Metastatic Liver Carcinoma in the Adrenal Gland (tissue), 2 donors: ENCODE data around the genes PTP4A1 and EEF1A1.

- PRO-cap, 2 experiments = peak in 2 of 2 experiments; most common plus-strand start chr6:63572549 (in 2); most common minus-strand start chr6:63572426 (in 2)
Measured at GRCh38 chr6:63572408-63572639, at the start of gene PTP4A1. TSS of gene PTP4A1 (plus strand) at chr6:63572480.

- PRO-cap, 2 experiments = no peak in any of the 2 experiments
Measured at GRCh38 chr6:63578267-63579661, 6.5 kb downstream of the PTP4A1 start.

- PRO-cap, 2 experiments = no peak in any of the 2 experiments
Measured at GRCh38 chr6:63584250-63584625, 12.0 kb downstream of the PTP4A1 start.

- PRO-cap, 2 experiments = no peak in any of the 2 experiments
Measured at GRCh38 chr6:63732521-63733257, 97.1 kb downstream of the PHF3 start.

- PRO-cap, 2 experiments = no peak in any of the 2 experiments
Measured at GRCh38 chr6:65270885-65271194, 30.4 kb upstream of the ZC3H11C start.

DNA sequence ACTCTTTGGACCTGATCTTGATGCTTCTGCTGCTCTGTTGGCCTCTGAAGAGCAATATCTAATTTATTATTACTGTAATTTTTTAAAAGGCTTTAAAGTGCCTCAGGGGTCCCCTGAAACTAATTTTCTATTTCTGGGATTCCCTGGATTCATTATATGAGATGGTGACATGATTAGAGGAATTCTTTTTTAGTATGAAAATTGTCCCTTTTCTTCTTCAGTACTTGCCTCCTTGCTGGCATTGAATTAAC lies 4.2 kb downstream of the ZC3H11C start:
- PRO-cap, 2 experiments = no peak in any of the 2 experiments

- PRO-cap, 2 experiments = no peak in any of the 2 experiments
Measured at GRCh38 chr6:68407519-68407749, 227.6 kb upstream of the ADGRB3 start.

GRCh38 chr6:69881353-69881768 lies 15.0 kb downstream of the COL19A1 start:
- PRO-cap, 2 experiments = no peak in any of the 2 experiments

GRCh38 chr6:71345954-71346975 lies 57.7 kb downstream of the OGFRL1 start:
- PRO-cap, 2 experiments = no peak in any of the 2 experiments

DNA sequence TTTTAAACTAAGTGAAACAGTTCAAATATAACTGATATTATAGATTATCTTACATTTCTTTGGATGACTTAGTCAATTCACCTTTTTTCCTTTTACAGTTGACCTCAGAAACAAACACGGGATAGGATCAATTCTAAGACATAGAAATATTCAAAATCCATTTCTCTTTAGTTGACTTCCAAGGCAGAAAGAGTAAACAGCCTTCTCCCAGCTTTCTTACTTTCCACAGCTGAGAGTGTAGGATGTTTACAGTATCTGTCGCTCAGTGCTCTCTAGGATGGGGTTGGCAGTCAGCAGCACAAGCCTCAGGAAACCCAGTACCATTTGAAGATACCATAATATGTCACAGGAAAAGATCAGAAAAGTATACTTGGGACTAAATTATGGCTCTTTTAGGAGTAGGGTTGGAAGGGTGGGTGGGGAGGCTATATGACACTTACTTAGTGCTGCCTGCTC lies 88.2 kb downstream of the OGFRL1 start:
- PRO-cap, 2 experiments = no peak in any of the 2 experiments

DNA sequence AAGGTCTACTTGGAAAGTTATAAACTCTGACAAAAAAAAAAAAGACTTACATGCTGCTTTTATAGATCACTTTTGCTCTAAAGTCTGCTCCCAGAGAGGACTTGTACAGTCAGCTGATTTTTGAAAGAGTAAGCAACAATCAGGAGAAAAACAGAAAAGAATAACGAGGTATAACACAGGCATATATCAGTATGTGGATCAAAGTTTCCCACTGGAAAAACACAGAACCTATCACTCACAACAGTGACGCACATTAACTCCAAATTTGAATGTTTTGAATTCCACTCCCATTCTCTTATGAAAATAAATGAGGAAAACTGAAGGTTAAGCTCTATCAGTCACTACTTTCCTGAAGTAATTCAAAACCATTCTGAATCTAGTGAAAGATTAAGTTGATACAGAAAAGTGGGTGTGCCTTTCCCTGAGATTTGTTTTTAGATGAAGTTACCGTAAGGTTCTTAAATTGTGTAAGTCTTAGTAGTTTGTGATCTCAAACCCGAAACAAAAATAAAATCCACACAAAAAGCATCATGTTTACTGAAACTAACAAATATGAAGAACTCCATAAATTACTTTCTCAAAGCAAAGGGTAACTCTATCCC lies 115.6 kb downstream of the OGFRL1 start:
- PRO-cap, 2 experiments = no peak in any of the 2 experiments

DNA sequence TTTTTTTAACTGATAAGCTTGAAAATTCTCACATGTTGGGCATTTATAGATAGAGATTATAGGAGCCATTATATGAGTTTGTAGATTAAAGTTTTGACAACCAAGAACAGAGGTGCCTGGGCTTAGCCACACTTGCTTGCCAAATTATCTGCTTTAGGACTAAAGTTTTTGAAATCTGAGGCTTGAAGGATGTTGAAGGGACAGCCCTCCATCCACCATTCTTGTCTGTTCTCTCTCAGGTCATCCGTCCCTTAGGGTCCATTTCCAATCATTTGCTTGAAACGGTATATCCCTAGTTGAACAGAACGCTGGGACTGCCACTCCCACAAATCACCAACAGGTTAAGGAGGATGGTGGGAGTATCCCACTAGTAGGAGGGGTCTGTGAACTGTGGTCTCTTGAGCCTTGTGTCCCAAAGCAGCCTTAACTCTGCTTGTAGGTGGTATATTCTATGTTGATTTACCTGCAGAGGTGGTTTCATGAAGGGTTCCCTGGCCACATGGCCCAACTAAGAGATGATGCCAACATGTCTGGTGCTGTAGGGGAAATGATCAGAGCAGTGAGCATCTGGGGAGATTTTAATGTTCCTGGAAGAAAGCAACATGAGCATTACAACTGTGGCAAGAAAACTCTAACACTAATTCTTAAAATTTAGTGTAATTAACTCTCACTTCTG lies 128.4 kb downstream of the OGFRL1 start:
- PRO-cap, 2 experiments = no peak in any of the 2 experiments

DNA sequence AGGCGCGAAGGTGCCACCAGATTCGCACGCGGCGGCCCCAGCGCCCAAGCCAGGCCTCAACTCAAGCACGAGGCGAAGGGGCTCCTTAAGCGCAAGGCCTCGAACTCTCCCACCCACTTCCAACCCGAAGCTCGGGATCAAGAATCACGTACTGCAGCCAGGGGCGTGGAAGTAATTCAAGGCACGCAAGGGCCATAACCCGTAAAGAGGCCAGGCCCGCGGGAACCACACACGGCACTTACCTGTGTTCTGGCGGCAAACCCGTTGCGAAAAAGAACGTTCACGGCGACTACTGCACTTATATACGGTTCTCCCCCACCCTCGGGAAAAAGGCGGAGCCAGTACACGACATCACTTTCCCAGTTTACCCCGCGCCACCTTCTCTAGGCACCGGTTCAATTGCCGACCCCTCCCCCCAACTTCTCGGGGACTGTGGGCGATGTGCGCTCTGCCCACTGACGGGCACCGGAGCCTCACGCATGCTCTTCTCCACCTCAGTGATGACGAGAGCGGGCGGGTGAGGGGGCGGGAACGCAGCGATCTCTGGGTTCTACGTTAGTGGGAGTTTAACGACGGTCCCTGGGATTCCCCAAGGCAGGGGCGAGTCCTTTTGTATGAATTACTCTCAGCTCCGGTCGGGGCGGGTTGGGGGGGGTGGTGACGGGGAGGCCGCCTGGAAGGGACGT lies at the start of gene EEF1A1:
EEF1A1 (minus strand) TSS at position 275 of the 686 bp plus-strand sequence.
- PRO-cap, 2 experiments = peak in 2 of 2 experiments; most common plus-strand start position 569 of the sequence (in 2); most common minus-strand start position 275 of the sequence (in 2)

GRCh38 chr6:73695145-73695456 lies 902 bp upstream of the CD109 start:
- PRO-cap, 2 experiments = no peak in any of the 2 experiments

DNA sequence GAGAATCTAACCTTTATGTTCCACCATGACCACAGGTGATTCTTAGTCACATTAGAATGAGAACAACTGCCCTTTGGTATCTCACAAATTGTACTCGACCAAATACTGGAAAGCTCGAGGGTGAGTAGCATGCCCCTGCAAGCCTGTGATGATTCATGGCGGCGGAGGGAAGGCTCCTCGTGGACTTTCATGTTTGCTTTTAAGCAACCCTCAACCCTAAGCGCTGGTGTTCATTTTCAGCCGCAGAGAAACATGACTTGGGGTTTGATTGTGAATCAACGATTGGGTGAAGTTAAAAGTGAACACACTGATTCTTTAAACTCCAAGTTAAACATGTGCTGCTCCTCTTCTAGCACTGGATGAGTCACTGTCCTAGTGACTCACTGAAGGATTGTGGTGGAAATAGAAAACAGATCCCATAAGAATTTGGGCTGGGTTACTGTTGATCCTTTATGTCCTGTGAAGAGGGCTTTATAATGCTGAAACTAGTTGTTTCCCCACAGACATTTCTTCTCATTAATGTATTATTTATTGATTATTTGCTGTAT lies 8.3 kb downstream of the CD109 start:
- PRO-cap, 2 experiments = no peak in any of the 2 experiments

DNA sequence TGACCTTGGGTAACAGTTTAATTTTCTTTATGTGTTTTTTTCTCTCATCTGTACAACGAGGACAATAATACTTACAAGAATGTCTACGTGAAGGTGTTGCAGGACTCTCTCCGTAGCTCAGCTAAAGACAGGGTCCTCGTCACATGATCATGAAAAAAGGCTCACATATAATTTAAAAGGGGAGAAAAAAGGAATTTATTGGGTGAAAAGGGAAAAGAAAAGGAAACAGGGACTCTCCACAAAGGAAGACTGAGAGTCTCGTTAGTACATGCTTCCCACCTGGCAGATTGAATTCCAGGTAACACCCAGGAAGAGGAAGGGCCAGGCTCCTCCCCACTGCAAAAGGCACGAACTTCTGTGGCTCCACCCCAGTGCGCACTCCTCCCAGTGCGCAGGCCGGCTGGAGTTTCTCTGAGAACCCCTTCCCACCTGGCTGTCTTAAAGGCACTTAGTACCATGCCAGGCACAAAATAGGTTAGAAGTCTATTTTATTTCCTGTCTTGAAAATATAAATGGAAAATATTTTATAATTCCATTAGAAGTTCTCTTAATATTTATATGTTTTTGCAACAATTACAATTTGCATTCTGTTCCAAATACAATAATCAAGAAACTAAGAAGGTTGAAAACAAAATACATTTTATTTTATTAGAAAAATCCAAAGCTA lies 129.9 kb downstream of the COL12A1 start:
- PRO-cap, 2 experiments = no peak in any of the 2 experiments

GRCh38 chr6:75349049-75349573 lies 64.5 kb upstream of the TMEM30A start:
- PRO-cap, 2 experiments = no peak in any of the 2 experiments

- PRO-cap, 2 experiments = no peak in any of the 2 experiments
Measured at GRCh38 chr6:75431286-75431847, 62.2 kb downstream of the FILIP1 start.

DNA sequence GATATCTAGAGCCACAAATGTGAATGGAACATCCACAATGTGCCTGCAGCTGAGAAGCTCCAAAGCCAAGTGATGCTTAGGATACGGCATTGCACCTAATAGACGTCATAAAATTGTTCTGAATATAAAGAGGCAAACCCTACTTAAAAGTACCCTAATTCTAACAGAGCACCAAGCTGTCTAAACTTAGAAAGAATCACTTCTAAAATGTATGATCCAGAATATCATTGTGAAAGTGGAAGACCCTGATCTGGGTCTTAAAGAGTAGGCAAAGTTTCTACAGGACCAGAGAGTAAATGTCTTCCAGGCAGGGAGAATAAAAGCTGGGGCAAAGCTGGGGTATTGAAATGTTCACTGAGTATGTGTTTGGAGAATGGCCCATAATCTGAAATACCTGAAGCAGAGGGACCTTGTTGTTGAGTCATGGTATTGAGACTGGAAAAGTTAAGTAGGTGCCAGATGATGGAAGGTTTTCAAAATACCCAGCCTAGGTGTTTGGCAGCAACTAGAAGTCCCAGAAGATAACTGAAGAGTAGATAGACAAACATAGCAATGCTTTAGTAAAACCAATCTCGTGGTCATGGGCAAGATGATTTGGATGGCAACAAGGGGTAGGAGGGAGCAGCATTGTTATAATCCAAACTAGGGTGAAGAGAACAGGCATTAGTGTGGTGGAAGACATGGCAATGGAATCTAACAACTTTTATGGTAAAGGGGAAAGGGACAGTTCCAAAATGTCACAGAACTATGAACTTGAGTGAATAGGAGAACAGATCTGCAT lies 2.5 kb downstream of the FILIP1 start:
- PRO-cap, 2 experiments = no peak in any of the 2 experiments

DNA sequence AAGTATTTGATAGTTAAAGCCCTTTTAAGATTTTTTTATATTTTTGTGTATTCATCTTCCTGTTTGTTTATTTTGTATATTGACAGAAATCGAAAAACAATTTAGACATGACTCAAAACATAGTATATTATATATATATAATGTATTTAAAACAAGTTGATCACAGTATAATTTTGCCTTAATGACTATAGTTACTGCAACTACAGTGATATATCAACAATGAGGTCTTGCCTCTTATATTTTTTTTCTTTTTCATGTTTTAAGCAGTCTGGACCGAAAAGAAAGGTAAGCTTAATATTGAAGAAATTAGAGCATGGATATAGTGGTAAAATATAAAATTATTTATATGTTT lies 38.7 kb downstream of the SENP6 start:
- PRO-cap, 2 experiments = no peak in any of the 2 experiments